Mesenchymal stem cell of Wharton's jelly (primary cell): ENCODE measurements around the gene BMPR1B.

- CAGE, long polyA plus RNA, result no peak
These were observed 13.0 kb downstream of the GPRIN3 start for GRCh38 chr4:89294517-89295059.

DNA sequence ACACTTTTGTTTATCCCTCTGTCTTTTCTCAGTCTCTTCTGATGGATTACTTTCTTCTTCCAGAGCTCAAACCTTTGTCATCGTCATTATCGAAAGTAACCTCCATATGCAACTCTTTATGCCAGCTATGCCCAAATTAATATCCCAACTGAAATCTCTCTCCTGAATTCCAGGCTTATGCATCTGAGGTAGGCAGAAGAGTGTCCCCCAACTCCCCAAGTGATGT, 99.7 kb upstream of the GPRIN3 start:
- CAGE, long polyA plus RNA, result no peak

DNA sequence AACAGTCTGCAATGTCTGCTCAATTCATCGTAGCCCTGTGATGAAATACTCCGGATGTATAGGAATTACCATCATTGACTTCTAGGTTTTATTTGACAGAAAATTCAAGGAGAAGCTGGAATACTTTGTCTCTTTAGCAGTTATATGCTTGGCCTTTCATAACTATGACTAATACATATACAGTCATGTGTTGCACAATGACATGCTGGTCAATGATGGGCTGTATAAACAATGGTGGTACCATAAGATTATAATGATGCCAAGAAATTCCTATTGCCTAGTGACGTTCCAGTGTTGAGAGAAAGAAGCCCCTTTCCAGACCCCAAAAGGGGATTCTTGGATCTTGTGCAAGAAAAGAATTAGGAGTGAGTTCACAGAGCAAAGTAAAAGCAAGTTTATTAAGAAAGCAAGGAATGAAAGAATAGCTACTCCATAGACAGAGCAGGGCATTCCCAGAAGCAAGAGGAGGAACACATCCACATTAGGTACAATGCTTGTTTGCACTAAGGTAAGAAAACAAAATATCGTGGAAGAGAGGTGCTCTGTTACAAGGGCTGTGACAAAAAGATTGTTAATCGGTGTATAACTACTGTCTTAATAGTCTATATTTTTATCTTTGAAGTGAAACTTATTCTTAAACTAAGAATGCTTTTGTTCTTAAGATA, 185.3 kb upstream of the GPRIN3 start:
- CAGE, long polyA plus RNA, result no peak

- CAGE, long polyA plus RNA, result no peak
These were observed 242.5 kb upstream of the GPRIN3 start for GRCh38 chr4:89550091-89550432.

DNA sequence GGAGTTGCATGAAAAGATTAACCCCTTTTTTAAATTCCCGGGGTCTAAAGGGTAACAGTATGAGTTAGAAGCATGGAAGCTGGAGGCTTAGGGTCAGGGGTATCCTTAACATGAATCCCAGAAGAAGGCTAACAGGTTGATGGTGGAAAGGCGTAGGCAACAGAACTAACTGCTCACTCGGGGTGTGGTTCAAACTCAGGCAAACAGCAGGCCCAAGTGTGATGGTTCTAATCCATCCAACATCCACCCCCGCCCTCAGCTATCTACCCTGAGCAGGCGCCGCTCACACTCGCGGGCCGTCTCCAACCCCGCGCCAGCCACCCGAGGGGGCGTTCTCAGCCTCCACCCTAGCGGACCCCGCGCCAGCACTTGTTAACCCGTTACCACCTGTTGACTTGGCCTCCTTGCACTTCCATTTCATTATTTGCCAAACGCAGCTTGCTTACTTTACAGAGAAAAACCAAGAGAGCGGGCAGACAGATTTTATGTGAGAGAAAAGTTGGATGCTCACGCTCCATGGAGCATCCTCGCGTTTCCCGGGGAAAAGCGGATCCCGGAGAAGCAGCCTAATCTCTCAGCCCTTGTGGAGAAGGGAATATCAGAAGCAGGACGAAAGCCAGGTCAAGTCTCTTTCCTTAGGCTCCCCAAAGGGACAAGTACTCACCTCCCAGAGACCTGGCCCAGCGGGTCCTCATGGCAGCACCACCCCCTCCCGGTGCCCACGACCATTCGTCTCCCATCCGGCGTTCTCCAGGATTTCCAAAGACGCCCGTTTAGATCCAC, 820 bp downstream of the SNCA start:
- CAGE, long polyA plus RNA, result no peak

- CAGE, long polyA plus RNA, result no peak
These were observed 85.6 kb downstream of the CCSER1 start for GRCh38 chr4:90212624-90213352.

DNA sequence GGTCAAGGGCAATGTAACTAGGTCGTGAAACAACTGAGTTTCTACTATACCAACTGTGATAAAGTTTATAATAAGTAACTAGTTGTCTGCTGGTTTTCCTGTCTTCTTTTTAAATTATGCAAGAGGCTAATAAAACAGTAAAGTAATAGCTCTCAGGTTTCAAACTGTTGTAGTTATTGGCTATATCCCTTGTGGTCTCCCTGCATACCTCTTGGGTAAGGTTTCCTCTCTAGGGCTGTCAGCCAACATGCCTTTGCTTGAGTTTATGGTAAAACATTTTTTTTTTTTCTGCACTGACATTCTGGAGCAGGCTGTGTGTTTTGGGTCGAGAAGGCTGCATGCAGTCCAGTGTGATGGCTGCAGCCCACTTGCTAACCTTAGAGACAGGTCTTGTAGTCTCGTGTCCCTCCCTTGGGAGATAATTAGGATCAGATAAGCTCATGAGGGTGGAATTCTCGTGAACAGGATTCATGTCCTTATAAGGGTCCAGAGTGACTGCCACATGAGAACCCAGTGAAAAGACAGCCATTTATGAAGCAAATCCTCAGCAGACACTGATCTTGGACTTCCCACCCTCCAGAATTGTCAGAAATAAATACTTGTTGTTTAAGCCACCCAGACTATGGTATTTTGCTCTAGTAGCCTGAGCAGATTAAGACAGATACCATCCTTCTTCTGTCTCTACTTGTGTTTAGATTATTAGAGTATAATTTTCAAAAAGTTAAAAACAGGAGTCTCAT, 831.2 kb downstream of the CCSER1 start:
- CAGE, long polyA plus RNA, result no peak

DNA sequence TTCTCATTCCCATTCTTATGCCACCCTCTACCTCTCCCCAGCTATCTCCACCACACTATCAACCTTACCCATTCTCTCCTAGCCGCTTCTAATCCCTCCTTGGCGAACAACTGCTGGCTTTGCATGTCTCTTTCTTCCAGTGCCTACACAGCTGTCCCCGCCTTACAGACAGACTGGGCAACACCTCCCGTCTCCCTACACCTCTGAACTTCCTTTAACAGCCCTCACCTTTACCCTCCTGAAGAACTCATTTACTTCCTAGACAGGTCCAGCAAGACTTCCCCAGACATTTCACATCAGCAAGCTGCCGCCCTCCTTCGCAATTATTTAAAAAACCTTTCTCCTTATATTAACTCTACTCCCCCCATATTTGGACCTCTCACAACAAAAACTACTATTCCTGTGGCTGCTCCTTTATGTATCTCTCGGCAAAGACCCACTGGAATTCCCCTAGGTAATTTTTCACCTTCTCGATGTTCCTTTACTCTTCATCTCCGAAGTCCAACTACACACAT, 274.9 kb upstream of the GRID2 start:
- CAGE, long polyA plus RNA, result no peak

- CAGE, long polyA plus RNA, result no peak
These were observed 14.1 kb downstream of the ATOH1 start for GRCh38 chr4:93842391-93843227.

- CAGE, long polyA plus RNA, result no peak
These were observed 42.9 kb upstream of the PDLIM5 start for GRCh38 chr4:94408560-94409540.

DNA sequence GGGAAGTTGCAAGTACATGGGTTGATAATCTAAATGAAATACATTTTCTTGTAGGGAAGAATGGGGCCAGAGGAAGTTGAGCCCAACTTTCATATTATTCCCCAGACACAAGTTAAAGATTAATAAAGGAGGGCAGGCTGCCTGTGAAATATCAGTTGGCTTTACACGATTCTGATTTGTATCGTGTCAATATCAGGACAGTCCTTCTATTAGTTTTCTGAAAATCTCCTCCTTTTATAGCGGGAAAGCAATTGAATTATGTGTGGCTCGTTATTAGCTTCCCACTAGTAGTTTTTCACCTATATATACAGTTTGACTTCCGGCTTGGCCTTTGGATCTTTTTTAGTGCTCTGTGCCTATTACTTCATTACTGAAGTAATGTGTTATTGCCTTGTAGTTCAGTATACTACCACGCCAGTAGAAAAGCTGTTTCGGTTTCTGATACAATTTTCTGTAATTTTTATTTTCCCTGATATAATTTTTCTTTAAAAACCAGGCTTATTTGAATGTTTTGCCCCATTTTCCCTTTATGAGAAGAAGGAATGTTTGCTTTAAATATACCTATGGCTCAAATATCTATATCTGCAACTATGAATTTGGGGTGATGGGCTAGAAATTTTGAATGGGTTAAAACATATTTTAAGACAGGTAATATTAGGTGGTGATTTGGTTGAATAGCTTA, 1.9 kb downstream of the PDLIM5 start:
- CAGE, long polyA plus RNA, result no peak

DNA sequence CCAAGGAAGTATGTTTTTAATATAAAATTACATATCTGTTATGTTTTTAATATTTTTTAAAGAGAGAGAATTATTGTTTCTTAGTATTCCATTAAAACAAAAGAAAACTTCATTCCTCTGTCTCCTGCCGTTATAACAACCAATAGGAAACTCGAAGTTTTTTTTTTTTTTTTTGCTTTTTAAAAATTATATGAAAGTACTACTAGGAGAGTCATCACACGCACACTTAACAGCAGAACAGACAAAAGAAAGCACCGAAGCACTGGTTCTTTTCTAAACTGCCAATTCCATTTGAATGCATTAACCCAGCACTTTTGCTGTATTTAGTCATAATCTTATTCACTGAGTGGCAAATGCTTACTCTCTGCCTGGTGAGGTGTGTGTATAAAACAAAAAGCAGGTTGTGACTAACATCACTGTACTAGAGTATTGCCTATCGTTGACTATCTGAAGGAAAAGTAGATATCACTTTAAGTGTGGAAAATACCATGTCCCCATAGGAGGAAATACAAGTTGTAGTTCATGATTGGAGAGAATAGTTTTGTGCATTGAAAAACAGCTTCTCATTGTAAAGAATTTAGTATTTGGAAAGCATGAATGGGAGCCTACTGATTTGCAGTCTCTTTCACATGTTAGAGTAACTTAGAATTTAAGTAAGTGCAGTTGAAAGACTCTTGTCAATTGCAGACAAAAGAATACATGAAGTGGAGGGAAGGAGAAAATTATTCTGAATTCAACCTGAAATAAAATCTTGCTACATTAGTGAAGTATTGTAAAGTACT, 2.6 kb downstream of the PDLIM5 start:
- CAGE, long polyA plus RNA, result no peak

DNA sequence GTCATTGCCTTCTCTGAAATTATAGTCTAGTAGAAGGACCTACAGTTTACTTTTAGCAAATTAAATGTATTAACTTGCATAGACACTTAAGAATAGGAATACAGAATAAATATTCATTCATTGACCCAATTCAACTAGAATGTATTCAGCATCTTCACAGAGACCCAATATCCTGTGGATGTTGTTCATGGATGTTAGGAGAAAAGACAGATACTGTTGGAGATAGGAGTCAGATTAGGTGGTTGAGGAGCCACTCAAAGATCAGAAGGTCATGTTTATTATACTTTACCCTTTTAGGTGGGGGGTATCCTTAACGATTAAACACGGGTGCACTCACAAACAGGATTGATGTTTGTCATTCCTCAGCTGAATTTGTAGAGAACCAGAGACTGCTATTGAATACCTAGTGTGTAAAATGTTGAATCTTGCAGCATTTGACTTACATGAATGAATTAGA, 121.0 kb downstream of the PDLIM5 start:
- CAGE, long polyA plus RNA, result no peak

DNA sequence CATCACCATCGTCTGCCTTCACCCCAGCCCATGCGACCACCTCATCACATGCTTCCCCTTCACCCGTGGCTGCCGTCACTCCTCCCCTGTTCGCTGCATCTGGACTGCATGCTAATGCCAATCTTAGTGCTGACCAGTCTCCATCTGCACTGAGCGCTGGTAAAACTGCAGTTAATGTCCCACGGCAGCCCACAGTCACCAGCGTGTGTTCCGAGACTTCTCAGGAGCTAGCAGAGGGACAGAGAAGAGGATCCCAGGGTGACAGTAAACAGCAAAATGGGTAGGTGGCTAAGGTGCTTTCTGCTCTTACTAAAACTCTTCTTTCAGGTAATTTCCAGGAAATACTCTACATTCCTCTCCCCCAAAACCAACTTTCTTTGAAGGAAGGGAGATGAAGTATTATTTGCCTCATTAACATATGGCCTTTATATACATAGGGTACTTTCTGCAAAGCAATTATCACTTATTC, 124.0 kb downstream of the PDLIM5 start:
- CAGE, long polyA plus RNA, result no peak

- CAGE, long polyA plus RNA, result no peak
These were observed 138.8 kb downstream of the PDLIM5 start for GRCh38 chr4:94590471-94591042.

- CAGE, long polyA plus RNA, result no peak
These were observed 91.0 kb upstream of the BMPR1B start for GRCh38 chr4:94666696-94667123.

DNA sequence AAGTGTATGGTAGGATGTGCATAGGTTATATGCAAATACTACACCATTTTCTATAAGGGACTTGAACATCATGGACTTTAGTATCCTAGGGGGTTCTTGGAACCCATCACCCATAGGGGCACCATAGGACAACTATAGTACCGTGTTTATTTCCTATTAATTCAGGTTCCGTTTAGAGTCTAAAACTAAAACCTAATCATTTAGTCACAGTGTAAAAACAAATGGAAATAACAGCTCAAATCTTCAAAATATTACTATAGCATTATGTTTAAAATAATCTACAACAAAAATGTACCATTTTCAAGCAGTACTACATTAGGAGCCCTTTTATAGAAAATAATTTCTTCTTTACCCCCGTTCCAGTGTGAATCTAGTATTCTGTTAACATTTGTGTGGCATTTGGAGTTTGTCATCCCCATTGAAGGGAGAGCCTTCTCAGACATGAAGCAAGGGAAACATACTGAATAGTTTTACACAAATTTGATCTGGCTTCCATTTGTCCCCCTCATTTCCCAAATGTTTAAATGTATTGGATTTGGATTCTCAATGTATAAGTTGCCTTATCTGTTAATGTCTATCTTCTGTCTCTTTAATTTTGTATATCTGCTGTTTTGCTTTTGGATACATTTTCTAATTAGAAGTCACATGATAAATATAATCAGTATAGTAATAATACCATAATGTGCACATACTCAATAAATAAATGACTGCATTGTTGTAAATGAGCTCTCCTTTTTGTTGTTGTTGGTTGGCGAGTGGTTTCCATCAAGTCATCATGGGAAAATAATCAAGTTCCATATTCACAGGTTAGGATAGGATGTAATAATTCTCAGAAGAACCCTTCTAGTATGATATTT, 90.0 kb upstream of the BMPR1B start:
- CAGE, long polyA plus RNA, result no peak

- CAGE, long polyA plus RNA, result no peak
These were observed at the start of gene BMPR1B for GRCh38 chr4:94757525-94758303. Gene BMPR1B, plus strand, starts transcription at chr4:94757955.

- CAGE, long polyA plus RNA, result no peak
These were observed 348.1 kb downstream of the BMPR1B start for GRCh38 chr4:95105789-95106366.

DNA sequence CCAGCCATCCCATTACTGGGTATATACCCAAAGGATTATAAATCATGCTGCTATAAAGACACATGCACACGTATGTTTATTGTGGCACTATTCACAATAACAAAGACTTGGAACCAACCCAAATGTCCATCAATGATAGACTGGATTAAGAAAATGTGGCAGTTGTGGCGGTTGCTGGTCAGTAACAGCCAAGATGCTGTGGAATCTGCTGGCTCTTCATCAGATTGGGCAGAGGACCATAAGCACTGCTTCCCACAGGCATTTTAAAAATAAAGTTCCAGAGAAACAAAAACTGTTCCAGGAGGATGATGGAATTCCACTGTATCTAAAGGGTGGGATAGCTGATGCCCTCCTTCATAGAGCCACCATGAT, 1062.7 kb downstream of the PDHA2 start:
- CAGE, long polyA plus RNA, result no peak